H9 (cell line): ENCODE data around the genes CCDC70, OLFM4 and TDRD3.

DNA sequence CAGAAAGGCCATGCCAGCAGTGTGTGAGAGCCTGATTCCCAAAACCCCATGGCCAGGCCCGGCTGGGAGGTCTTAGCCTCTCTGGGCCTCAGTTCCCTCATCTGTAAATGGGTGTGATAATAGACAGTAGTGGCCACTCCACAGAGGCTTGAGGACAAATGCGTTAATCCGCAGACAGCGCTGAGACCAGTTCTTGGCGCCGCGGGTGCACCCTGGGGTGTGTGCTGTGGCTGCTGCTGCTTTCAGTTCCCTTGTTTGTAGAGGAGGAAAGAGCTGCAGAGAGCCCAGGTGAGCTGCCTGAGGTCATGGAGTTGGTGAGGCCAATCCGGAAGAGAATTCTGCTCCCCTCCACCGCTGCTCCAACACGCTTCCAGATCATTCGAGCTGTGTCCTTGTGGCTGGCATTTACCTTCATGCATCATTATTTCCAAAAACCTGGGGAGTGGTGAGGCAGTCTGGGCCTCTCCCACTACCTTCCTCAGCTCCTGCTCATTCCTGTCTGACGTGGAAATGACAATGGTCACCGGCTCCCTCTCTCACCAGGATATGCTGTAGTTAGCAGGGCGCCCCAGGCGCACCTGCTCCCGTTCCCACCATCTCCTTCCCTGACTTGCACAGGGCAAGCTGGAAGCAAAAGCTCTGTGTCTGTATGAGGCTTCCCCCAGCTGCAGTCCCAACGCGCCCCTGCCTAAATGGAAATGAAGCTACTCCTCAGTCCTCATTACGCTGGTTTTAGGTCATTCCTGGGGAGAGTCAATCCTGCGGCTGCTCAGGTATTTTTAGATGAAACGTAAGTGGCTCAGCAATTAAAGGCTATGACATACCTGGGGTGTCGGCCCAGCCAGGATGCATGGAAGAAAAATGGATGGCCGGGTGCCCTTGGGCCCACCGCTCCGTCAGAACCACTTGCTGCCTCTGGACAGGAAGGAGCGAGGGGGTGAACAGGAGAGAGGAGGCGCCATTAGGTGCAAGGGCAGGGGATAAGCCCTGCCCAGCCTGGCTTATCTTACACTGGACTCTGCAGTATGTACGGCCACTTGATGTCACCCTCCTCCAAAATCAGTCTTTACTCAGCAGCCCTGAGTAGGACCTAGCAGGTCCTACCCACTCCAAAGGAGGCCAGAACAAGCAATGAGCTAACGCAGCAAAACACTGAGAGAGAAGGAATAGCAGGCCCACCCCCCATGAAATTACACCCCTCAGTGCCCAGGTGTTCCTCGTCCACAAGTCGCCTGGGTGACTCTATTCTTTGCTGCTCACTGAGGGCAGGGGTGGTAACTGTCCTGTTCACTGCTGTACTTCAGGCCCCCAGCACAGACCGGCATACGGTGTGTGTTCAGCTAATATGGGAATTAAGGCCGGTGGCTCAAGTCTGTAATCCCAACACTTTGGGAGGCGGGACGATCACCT, 32.5 kb downstream of the DHRS12 start:
- PRO-cap = no peak

DNA sequence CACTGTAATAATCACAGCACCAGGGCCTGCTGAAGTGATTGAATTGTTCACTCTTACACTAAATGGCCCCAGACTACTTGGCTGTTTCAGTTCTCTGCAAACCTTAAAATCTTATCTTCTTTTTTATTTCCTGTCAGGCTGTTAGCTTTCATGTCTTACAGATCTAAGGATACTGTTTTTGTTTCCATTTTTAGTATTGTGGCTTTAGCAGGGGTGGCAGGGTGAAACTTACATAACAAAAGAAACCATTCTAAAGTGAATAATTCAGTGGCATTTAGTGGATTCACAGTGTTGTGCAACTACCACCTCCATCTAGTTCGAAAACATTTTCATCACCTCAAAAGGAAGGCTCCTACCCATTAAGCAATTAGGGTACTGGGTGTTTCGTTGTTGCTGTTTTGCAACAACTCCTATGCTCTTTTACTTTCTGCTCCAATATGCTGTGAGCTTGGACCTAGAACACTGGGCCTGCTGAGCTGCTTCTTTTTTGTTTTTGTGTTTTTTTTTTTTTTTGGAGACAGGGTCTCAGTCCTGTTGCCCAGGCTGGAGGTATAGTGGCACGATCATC, 19.8 kb downstream of the TMEM272 start:
- PRO-cap = no peak

- PRO-cap = no peak
These were observed at the start of gene CCDC70 for GRCh38 chr13:51861739-51862428. TSS of gene CCDC70 (plus strand) at chr13:51861969.

DNA sequence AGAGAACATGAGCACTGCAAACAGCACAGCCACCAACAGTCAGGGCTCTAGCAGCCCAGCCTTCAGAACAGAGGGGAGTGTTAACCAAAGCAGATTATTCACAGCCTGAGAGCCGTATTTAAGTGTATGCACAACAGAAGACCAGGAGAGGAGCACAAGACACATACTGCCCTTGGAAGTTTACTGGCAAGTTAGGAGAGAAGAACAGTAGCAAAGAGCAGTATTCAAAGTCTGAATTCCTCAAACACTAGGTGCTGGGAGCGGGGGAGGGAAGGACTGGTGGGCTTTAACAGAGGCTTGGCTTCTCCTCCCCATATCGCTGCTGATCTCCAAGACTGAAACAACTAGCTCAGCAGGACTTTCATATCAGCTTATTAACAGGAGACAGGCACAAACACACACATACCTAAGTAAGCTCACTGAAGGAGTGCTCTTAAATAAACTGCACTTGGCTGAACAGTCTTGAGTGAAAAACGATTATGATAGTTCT, 12.2 kb downstream of the ATP7B start:
- PRO-cap = no peak

DNA sequence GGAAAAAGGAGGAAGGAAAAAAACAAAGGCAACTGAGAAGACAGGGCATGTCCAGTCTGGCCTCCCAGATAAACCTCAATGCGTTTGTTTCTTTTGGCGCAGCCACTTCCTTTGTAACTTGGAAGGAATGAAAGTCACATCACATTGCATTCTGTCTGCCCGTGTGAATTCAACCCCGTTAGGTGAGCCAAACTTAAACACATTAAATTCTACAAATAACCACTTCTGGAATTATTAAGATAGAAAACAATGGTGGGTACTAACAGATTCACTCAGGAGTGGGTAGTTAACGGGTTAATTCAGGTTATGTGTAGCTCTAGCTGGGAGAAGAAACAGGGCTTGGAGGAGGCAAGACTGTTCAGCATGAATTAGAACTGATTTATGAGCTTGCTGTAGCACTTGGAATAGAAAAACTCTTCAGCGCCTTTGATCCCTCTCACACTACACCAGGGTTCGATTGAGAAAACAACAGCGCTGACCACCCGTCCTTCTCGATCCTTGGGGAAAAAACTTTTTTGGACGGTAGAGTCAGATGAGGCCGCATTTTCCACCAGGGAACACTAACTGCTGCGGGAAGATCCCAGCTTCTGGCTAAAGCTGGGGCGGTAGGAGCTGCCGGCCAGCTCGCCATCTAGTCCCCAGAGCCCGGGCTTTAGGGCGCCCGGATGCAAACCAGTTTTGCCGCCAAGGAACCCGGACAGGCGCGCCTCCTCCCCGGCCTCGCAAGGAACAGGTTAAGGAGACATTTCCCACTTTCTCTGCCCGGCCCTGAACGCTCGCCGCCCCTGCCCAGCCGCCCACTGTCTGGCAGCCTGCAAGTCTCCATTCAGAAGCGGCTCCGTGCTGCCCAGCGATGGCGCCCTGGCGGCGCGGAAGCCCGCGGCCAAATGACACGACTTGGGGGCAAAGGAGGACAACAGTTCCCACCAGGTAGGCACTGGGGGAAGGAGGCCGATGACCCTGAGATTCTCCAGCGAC, 42.7 kb upstream of the HNRNPA1L2 start:
- PRO-cap = bidirectional peak, plus-strand start at position 439 of the sequence, minus-strand start at position 383 of the sequence; bidirectional peak, plus-strand start at position 670 of the sequence, minus-strand start at position 667 of the sequence; bidirectional peak, plus-strand start at position 829 of the sequence, minus-strand start at position 863 of the sequence

GRCh38 chr13:52600269-52600687, 42.0 kb upstream of the HNRNPA1L2 start:
- PRO-cap = bidirectional peak, plus-strand start at chr13:52600514, minus-strand start at chr13:52600392

- PRO-cap = no peak
These were observed 39.0 kb downstream of the PCDH8 start for GRCh38 chr13:52809469-52809894.

DNA sequence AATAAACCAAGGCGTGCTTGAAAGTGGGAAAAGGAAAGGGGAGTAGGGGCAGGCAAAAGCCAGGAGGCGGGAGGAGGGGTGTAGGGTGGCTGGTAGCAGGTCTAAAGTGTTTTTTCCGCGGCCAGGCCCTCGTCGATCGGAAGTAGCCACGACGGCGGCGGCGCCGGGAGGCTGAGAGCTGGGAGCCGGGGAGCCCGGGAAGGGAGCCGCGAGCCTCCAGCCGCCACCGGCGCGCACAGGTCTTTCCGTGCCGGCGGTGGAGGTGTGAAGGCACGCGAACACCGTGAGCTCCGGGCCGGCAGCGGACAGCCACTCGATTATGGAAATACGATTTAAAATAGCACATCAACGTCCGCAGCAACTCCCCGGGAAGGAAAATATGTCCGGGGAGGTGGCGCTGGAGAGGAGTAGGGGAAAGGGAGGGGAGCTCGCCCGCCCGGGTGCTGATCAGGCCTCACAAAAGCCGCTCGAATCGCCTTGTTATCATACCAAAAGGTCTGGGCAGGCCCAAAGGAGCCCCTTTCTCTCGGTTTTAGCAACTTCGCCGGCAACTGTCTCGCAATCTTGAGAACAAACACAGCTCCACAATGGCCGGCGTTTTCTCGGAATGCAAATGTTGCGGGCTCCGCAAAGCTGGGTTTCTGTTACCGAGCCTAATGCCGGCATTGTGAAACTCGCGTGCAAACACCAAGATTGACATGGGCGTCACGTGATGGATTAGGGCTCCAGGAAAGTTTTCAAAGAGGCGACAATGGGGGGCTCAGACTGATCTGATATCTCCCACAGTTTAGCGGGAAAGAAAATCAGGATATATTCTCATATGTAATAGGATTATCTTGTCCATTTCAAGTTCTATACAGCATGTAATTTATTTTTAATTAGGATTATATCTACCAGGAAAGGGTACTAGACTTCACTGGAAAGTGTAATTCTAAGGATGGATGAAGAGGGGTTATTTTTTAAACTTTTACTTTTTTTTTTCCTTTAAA, 3.0 kb upstream of the PCDH8 start:
- PRO-cap = bidirectional peak, plus-strand start at position 243 of the sequence, minus-strand start at position 147 of the sequence; bidirectional peak, plus-strand start at position 561 of the sequence, minus-strand start at position 381 of the sequence; bidirectional peak, plus-strand start at position 728 of the sequence, minus-strand start at position 667 of the sequence

DNA sequence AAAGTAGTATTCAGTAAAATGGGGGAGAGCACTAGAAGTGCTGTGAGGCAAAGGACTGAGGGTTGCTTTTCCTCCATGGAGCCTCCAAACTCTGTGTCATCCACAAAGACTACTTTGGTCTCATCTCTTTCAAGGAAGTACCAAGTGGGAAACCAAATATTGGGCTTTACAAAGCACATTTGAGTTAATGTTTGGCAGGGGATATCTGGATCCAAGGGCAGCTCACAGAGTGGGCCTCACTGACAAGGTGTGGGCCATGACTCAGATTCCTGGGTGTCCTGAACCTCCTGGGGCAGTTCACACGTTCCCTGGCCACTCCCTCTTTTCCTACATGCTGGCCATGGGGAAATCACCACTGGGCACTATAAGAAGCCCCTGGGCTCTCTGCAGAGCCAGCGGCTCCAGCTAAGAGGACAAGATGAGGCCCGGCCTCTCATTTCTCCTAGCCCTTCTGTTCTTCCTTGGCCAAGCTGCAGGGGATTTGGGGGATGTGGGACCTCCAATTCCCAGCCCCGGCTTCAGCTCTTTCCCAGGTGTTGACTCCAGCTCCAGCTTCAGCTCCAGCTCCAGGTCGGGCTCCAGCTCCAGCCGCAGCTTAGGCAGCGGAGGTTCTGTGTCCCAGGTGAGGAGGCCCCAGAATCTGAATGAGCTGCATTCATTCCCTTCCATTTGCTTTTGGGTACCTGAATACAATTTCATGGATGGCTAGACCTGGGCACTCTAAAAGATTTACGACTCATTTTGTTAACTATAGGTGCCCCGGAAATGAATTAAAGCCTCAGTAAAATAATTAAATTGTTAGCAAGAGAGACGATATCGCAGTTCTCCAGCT, at the start of gene OLFM4:
Gene OLFM4 (plus strand): TSS at position 395 of the 832 bp plus-strand sequence.
- PRO-cap = no peak

- PRO-cap = no peak
These were observed 331.4 kb downstream of the OLFM4 start for GRCh38 chr13:53360075-53360274.

GRCh38 chr13:54036827-54037159, 1008.2 kb downstream of the OLFM4 start:
- PRO-cap = no peak

DNA sequence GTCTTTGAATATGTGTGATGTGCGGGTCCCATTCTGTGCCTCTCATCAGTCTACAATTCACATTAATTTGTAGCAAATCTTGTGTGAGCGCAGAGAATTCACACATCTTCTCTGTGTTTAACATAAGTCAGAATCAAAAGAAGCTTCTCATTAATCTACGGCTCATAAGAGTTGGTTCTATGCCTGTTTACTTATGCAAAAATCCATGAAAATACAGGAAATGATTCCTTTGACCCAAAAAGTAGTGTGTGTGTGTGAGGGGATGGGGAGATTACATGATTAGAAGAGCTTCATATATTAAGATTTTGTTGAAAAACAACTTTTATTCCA, 1094.4 kb downstream of the OLFM4 start:
- PRO-cap = no peak

- PRO-cap = no peak
These were observed 405.3 kb upstream of the PRR20A start for GRCh38 chr13:56735283-56735874.

GRCh38 chr13:59397836-59398619, 765.7 kb downstream of the DIAPH3 start:
- PRO-cap = no peak

- PRO-cap = unidirectional peak, plus-strand start at chr13:60163412
These were observed 481 bp downstream of the DIAPH3 start for GRCh38 chr13:60163197-60163697.

DNA sequence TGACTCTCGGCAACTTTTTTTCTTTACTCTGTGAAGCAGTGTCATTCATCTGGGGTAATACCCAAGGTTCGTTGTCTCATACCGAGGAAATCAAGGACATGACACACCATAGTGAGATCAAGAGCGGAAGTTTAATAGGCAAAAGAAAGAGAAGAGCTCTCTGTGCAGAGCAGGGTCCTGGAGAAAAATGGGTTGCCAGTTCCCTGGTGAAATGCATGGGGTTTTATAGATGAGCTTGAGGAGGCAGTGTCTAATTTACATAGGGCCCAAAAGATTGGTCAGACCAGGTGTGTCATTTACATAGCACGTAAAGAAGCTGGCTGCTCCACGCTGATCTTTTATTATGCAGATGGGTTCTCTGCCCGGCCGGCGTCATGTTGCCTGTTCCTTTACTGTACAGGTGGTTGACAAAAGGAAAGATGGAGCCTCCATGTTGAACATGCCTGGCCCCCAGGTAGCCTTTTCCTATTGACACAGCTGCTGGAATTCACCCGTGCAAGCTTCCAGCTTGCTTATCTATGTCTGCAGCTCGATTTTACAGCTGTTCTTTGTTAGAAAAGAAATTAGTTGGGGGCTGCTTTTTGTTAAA, 97.8 kb upstream of the DIAPH3 start:
- PRO-cap = bidirectional peak, plus-strand start at position 392 of the sequence, minus-strand start at position 190 of the sequence

- PRO-cap = bidirectional peak, plus-strand start at chr13:60396985, minus-strand start at chr13:60397109; bidirectional peak, plus-strand start at chr13:60397589, minus-strand start at chr13:60397442
These were observed at the start of gene TDRD3 for GRCh38 chr13:60396741-60397674. TSS of gene TDRD3 (plus strand) at chr13:60397220.

GRCh38 chr13:66798648-66798936, 431.5 kb downstream of the PCDH9 start:
- PRO-cap = no peak

DNA sequence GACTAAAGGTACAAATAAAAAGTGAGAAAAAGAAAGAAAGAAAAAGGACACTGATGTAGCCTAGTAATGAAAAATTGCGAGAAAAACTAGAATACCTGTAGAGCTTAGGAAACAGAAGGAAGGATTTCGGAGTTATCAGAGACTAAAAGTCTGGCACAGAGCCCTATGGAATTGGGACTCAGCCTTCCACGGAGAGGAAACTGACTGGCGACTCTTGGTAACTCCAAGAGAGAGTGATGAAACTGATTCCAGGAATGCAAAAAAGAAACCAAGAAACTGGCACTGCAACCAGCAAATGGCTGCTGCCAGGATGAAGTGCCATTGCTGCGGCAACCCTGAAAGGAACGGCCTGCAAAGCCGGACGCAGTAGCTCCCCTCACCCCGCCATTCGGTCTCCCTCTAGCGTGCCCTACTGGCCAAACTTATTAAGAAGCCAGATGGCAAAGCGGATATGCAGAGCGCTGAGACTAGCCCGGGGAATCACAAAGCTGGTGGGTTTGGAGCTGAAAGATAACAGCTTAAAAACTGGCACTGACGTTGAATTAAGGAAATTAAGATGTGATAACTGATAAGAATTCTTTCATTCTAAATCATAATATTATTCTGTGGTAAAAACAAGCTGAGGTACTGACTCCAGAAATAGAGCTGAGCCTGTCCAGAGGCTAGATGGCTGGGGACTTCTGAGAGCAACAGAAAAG, 236.0 kb downstream of the PCDH9 start:
- PRO-cap = no peak

DNA sequence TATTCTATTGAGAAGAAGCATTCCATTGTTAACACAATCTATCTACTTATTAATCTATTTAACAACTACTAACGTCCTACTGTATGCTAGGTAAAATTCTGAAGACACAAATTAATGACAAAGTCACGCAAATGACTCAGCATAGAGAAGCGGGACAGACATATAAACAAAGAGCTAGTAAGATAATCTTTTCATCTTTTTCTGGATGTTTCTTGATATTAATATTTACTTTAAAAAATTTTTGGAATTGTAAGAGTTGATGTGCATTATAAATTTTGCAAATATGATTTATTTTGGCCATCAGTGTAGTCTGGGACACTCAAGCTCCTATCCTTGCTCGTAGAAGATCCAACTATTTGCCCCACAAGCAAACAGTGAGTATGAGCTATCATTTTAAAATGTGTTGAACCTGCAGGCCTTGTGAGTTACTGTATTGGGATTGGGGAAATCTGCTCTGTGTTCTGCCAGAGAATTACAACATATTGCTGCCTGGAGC, 109.1 kb downstream of the PCDH9 start:
- PRO-cap = no peak